HepG2 (cell line): ENCODE results near the genes GNAO1 and MT4.

DNA sequence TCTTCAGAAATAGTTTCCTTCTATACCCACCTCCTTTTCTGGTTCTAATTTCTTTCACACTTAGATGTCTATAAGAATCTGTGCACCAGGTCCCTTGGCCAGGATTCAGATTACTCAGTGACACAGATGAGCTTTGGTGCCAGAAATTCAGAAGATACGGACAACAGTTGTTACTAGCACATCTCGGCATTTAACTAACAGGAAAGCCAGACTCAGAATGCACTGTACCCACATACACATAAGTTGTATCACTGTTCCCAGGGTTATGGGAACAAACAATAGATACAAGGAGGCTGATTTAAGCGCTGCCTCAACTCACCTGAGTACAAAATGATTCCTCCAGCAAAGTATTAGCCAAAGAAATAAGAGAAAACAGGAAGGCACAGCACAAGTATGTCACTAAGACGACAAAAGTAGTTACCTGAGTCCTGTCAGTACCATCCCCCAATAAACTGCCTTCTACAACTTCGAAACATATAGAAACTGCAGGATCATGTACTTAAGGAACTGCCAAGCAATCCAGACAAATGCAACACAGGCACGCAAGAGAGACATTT lies 2.1 kb downstream of the AKTIP start:
- RRBS, 2 experiments: no CpG with 5 or more reads among the region's 6 CpGs
CAGE:
- cytosol, long polyA minus RNA: no peak
- cytosol, long polyA plus RNA: no peak
- long polyA plus RNA: no peak
- nucleus, long polyA minus RNA: no peak
- nucleus, long polyA plus RNA: no peak

- RRBS, 2 experiments: no CpG with 5 or more reads among the region's 11 CpGs
CAGE:
- cytosol, long polyA minus RNA: no peak
- cytosol, long polyA plus RNA: no peak
- long polyA plus RNA: no peak
- nucleus, long polyA minus RNA: no peak
- nucleus, long polyA plus RNA: no peak
Observed at GRCh38 chr16:53511695-53512286, 8.8 kb upstream of the AKTIP start.

GRCh38 chr16:53722918-53723642 lies 19.1 kb downstream of the FTO start:
- RRBS, 2 experiments: no CpG with 5 or more reads among the region's 4 CpGs
CAGE:
- cytosol, long polyA minus RNA: no peak
- cytosol, long polyA plus RNA: no peak
- long polyA plus RNA: no peak
- nucleus, long polyA minus RNA: no peak
- nucleus, long polyA plus RNA: no peak

DNA sequence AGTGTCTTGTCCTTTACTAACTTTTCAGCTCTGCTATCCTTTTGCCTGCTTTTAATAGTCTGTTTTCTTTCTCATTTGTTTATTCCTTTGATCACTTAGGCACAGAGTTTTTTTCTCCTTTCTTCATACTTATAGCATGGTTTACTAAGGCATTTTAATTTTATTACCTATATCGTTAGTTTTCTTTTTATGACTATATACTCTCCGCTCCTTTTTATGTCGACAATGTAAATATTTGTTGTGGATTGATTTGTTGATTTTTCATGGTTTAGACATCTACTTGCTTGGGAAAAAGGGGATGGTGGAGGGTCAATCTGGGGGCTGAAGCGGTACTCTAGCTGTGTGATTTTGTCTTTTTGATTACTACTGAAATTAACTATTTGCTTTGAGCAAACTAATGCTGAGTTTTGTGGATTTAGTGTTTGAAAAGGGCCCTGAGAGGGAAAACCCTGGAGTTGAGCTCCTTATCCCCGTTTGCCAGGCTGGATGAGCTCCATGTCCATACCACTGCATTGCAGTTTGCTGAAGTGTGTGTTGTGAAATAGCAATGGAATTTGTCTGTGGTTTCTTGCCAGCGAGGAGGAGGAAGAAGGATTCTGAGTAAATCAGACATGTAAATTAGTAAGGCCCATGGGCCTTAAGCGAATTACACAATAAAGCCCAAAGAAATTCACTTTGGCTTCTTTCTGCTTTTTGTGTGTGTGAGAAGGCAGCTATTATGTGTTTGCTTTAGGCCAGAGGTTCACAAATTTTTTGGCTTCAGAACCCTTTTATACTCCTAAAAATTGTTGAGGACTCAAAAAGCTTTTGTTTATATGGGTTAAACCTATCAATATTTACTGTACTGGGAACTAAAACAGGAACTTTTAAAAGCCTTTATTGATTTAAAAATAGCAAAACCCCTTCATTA lies 72.0 kb downstream of the FTO start:
- RRBS, 2 experiments: no CpG with 5 or more reads among the region's 7 CpGs
CAGE:
- cytosol, long polyA minus RNA: no peak
- cytosol, long polyA plus RNA: no peak
- long polyA plus RNA: no peak
- nucleus, long polyA minus RNA: no peak
- nucleus, long polyA plus RNA: no peak

GRCh38 chr16:54054261-54054923 lies 232.2 kb downstream of the IRX3 start:
- RRBS, 2 experiments: 96 to 98% methylated on average over 3 of the region's 12 CpGs
CAGE:
- cytosol, long polyA minus RNA: no peak
- cytosol, long polyA plus RNA: no peak
- long polyA plus RNA: no peak
- nucleus, long polyA minus RNA: no peak
- nucleus, long polyA plus RNA: no peak

GRCh38 chr16:54125684-54126203 lies 160.8 kb downstream of the IRX3 start:
- RRBS, 2 experiments: no CpG with 5 or more reads among the region's 4 CpGs
CAGE:
- cytosol, long polyA minus RNA: no peak
- cytosol, long polyA plus RNA: no peak
- long polyA plus RNA: no peak
- nucleus, long polyA minus RNA: no peak
- nucleus, long polyA plus RNA: no peak

- RRBS, 2 experiments: 95% methylated on average over 11 to 16 of the region's 64 CpGs
CAGE:
- cytosol, long polyA minus RNA: no peak
- cytosol, long polyA plus RNA: no peak
- long polyA plus RNA: no peak
- nucleus, long polyA minus RNA: no peak
- nucleus, long polyA plus RNA: no peak
Observed at GRCh38 chr16:54282064-54283027, 4.2 kb downstream of the IRX3 start.

DNA sequence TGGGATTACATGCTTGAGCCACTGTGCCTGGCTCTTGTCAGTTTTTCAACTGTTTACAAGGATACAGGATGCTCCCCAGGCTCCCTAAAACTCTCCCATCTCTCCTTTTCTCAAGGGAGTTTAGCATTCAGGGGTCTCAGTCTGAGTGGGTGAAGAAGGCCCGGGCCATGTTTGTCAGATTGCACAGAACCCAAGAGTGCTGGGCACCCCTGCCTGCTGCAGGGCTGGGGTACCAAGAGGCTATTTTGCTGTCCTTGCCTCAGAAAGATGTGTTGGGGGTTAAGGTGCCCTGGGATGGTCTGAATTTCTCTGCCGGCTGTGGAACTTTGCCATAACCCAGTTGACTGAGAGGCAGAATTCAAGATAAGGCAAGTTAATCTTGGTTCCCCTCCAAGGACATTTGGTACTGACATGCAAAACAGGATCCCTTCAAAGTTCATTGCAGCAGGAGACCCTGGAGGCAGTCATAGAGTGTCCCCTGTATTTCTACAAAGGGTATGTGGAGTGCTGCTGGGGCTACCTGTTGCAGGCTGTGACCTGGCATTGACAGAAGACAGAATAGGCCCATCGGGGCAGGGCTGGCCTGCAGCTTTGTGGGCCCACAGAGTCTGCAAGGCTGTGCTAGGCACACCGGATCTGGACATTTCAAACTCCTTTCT lies 135.5 kb upstream of the IRX3 start:
- RRBS, 2 experiments: no CpG with 5 or more reads among the region's 4 CpGs
CAGE:
- cytosol, long polyA minus RNA: no peak
- cytosol, long polyA plus RNA: no peak
- long polyA plus RNA: no peak
- nucleus, long polyA minus RNA: no peak
- nucleus, long polyA plus RNA: no peak

DNA sequence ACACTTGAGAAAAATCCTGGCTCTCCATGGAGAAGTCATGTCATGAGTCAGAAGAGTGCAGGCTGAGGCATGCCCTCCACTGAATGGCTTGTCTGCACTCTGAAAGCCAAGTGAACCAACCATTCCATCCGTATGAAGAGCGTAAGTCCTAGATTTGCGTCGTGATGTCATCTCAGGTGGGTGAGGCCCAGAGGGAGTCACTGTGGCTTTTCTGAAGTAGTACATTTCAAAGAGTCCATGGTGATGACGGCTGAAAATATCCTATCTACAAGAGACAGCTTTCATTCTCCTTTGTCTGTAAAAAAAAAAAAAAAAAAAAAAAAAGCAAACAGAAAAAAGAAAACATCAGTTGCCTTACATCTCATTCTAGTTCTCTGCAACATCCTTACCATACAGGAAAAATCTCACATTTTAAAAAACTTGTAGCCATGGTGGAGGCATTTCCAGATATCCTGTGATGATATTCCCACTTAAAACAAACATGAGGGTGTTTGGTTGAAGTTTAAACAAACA lies 83.3 kb upstream of the IRX5 start:
- RRBS, 2 experiments: no CpG with 5 or more reads among the region's 5 CpGs
CAGE:
- cytosol, long polyA minus RNA: no peak
- cytosol, long polyA plus RNA: no peak
- long polyA plus RNA: no peak
- nucleus, long polyA minus RNA: no peak
- nucleus, long polyA plus RNA: no peak

DNA sequence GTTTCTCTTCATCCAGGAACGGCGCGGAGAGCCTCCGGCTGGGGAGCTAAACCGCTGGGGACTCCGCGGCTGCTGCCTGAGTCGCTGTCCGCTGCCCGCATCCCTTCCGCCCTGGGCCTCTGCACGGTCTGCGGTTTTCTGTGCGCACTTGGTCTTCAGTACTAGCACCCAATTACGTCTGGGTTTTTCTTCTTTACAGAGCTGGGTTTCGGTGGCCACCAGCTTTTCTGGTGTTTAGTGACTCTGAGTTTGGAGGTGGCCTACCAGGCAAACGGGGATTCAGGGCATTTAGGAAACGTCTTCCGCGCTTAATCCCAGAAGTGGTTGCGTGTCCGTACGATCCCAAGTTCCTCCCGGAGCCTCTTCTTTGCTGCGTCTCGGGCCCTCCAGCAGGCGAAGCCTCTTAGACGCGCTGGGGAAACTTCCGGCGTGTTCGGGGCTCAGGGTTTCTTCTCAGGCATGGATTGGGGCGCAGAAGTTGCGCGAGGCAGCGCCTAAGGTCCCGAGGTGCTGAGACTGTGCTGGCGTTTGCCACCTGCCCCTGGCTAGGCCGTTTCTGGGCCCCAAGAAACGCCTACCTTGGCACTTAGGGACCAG lies 5.9 kb downstream of the IRX5 start:
- RRBS, 2 experiments: 22 to 26% methylated on average over 11 of the region's 40 CpGs
CAGE:
- cytosol, long polyA minus RNA: no peak
- cytosol, long polyA plus RNA: no peak
- long polyA plus RNA: no peak
- nucleus, long polyA minus RNA: no peak
- nucleus, long polyA plus RNA: no peak

- RRBS, 2 experiments: no CpG with 5 or more reads among the region's 7 CpGs
CAGE:
- cytosol, long polyA minus RNA: no peak
- cytosol, long polyA plus RNA: no peak
- long polyA plus RNA: no peak
- nucleus, long polyA minus RNA: no peak
- nucleus, long polyA plus RNA: no peak
Observed at GRCh38 chr16:55482676-55483133, 3.7 kb downstream of the MMP2 start.

GRCh38 chr16:55502646-55503424 lies 6.0 kb upstream of the LPCAT2 start:
- RRBS, 2 experiments: no CpG with 5 or more reads among the region's 15 CpGs
CAGE:
- cytosol, long polyA minus RNA: no peak
- cytosol, long polyA plus RNA: no peak
- long polyA plus RNA: no peak
- nucleus, long polyA minus RNA: no peak
- nucleus, long polyA plus RNA: no peak

DNA sequence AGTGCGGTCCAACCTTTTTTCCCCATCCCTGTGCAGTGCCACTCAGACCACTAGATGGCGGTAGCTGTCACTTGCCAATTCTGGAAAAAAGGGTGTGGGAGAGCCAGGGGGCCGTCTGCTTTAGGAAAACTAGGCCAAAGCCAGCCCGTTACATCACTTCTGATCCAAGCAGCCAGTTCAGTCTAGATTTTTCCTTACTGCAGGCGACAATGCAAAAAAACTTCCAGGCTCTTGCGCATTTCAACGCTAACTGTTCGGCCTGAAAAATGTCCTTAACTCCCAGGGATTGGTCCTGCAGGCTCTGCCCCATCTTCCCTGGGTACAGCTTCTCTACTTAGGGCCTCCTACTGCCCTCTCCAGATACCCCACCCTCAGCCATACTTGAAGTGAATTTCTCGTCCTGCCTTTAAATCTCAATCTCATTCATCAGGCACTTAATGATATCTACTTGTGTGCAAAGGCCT lies 69.3 kb upstream of the CES5A start:
- RRBS, 2 experiments: no CpG with 5 or more reads among the region's 9 CpGs
CAGE:
- cytosol, long polyA minus RNA: no peak
- cytosol, long polyA plus RNA: no peak
- long polyA plus RNA: no peak
- nucleus, long polyA minus RNA: no peak
- nucleus, long polyA plus RNA: no peak

- RRBS, 2 experiments: 4 to 5% methylated on average over 72 to 74 of the region's 105 CpGs
CAGE:
- cytosol, long polyA minus RNA: no peak
- cytosol, long polyA plus RNA: no peak
- long polyA plus RNA: no peak
- nucleus, long polyA minus RNA: no peak
- nucleus, long polyA plus RNA: no peak
Observed at GRCh38 chr16:56191154-56191986, at the start of gene GNAO1. TSS of gene GNAO1 (plus strand) at chr16:56191489.

DNA sequence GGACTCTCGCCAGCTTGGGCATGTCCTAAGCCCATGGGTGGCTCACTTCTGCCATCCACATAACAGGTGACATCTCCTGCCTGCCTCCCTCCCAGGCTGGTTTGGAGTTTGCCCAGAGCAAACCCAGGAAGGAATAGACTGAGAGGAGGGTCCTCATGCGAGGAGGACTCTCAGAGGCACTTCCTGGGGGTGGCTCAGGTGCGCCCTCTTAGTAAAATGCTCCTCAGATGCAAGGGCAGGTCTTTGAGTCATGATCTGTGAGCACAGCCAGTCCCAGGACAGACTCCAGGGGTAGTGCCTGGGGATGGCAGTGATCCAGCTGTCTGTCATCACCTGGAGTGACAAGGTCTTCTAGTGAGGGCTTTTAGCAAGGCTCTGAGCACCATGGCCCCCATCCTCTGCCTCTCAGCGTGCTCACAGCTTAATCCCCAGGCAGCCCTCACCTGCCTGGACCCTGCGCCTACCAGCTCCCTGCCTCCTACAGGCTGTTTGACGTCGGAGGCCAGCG lies 89.0 kb downstream of the AMFR start:
- RRBS, 2 experiments: no CpG with 5 or more reads among the region's 8 CpGs
CAGE:
- cytosol, long polyA minus RNA: no peak
- cytosol, long polyA plus RNA: no peak
- long polyA plus RNA: no peak
- nucleus, long polyA minus RNA: no peak
- nucleus, long polyA plus RNA: no peak

DNA sequence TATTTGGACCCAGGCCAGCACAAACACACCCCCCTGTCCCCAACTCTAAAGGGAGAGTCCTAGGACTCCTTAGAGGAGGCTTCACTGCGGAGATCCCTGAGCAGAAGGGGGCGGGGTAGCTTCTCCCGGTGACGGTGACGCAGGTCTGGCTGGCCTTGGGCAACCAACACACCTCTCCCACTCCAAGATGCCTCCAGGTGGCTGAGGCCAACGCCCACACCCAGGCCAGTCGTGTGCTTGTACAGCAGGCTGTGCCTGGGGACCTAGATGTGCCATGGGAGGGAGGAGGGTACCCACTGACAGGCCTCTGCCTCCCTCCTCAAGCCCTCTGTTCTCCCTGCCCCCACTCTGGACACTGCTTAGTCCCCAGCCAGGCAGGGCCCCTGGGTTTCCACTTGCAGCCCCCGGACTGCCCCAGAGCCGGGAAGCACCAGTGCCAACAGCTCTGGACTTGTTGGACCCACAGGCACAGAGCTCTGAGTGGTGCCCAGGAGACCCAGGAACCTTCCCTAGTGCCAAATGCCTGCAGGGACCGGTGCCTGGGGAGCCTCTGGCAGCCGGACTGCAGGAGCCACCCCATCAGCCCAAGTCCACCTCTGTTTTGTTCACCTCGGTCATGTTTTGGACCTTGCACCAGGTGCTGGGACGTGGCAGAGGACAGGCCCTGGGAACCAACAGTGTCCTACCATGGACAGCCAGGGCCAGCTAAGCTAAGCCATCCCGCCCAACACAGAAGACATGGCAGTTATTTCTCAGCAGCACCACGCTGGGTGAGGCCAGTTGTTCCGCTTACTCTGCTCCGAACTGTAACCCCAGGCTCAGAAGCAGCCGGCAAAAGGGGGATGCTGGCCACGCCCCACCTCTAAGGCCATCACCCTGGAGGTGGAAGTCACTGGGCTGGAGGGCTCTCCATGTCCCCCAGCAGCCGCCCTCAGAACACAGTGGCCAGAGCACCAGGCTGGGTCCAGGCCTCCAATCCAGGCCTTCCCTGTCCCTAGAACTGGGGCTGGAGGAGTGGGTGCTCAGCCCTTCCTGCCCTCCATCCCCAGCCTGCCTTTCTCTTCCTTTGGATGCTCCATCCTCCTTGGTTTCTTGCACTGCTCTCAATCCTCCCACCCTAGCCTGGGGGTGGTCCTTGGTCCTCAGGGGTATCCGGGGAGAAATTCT lies 79.9 kb downstream of the AMFR start:
- RRBS, 2 experiments: 16 to 20% methylated on average over 1 to 2 of the region's 21 CpGs
CAGE:
- cytosol, long polyA minus RNA: no peak
- cytosol, long polyA plus RNA: no peak
- long polyA plus RNA: no peak
- nucleus, long polyA minus RNA: no peak
- nucleus, long polyA plus RNA: no peak

DNA sequence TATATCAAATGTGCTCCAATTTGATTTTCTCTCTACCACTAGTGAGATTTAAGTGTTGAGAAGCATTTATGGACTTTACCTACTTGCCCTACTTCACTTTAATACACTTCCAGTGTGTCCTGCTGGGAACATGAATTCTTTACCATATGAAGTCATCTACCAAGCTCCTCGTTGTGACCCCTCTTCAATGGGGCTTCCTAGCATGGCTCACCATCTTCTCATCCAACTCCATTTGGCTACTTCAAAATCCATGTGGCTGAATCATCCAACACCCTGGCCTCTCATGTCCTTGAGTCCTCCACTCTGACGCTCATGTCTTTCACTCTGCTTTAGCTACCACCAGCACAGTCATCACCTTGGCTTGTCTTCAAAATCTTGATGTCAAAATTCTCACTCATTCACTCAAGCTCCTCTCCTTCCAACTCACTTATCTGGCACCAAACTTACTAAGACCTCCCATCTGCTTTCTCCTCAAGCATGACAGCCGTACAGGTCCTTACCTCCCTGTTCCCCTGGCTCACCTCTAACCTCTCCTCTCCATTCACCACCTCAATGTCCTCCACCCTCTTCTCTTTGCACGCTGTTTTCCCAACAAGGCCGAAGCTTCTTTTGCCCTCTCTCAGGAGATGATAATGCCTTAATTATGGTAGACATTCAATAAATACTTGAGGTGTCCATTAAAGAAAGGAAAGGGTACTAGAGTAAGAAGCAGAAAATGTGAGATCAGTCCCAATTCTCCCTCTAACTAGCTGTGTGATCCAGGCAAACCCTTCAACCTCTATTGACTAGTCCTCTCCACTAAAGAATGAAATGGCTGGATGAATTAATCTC lies 35.7 kb downstream of the AMFR start:
- RRBS, 2 experiments: no CpG with 5 or more reads among the region's 5 CpGs
CAGE:
- cytosol, long polyA minus RNA: no peak
- cytosol, long polyA plus RNA: no peak
- long polyA plus RNA: no peak
- nucleus, long polyA minus RNA: no peak
- nucleus, long polyA plus RNA: no peak

DNA sequence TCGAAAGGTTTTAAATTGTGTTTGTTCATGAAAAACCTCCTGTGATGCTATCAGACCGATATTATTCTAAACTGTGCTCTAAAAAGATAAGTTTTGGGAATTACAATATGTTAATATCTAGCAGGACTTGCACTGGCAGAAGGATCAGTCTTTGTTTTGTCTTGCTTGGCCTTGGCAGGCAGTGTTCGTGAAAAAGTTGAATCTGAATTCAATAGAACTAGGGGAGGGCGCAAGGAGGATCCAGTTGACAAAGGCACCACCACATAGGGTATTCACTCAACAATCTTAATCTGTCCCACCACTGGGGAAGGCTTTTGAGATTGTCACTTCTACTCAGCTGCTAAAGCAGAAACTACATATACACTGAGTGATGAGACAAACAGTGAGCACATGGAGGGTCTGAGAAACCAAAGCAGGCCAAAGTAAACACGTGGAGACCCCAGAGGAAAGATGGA lies 2.5 kb downstream of the AMFR start:
- RRBS, 2 experiments: no CpG with 5 or more reads among the region's 5 CpGs
CAGE:
- cytosol, long polyA minus RNA: no peak
- cytosol, long polyA plus RNA: no peak
- long polyA plus RNA: no peak
- nucleus, long polyA minus RNA: no peak
- nucleus, long polyA plus RNA: no peak

DNA sequence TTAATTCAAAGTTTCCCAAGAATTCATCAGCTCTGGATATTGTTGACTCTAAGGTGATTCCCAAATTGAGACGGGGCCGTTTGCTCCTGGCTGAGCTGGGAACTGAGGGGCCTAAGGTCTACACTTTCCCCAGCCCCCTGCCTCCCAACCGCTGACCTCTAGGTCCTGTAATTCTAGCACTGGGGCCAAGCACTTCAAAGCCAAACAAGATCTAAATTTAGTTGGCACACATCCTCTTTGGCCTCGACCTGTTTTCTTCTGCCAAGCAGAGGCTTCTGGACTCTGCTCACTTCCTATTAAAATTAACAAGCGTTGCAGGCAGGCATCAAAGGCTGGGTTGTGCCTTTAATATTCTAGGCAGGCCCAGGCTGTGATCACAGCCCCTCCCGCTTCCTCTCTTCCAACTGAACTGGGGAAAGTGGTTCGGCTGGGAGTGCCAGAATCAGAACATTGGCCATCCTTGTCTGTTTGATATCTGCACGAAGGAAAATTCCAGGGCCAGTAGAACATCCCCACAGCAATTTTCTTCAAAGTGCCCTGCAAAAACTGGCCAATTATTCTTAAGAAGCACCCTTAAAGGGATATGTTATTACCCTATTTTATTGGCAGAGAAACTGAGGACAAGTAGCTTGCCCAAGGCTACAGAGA lies 13.0 kb upstream of the MT4 start:
- RRBS, 2 experiments: no CpG with 5 or more reads among the region's 8 CpGs
CAGE:
- cytosol, long polyA minus RNA: no peak
- cytosol, long polyA plus RNA: no peak
- long polyA plus RNA: no peak
- nucleus, long polyA minus RNA: no peak
- nucleus, long polyA plus RNA: no peak

GRCh38 chr16:56564869-56565324 lies at the start of gene MT4:
TSS of gene MT4 (plus strand) at chr16:56565073.
- RRBS, 2 experiments: no CpG with 5 or more reads among the region's 9 CpGs
CAGE:
- cytosol, long polyA minus RNA: no peak
- cytosol, long polyA plus RNA: no peak
- long polyA plus RNA: no peak
- nucleus, long polyA minus RNA: no peak
- nucleus, long polyA plus RNA: no peak